ENCODE results near the gene KMT2C.

DNA sequence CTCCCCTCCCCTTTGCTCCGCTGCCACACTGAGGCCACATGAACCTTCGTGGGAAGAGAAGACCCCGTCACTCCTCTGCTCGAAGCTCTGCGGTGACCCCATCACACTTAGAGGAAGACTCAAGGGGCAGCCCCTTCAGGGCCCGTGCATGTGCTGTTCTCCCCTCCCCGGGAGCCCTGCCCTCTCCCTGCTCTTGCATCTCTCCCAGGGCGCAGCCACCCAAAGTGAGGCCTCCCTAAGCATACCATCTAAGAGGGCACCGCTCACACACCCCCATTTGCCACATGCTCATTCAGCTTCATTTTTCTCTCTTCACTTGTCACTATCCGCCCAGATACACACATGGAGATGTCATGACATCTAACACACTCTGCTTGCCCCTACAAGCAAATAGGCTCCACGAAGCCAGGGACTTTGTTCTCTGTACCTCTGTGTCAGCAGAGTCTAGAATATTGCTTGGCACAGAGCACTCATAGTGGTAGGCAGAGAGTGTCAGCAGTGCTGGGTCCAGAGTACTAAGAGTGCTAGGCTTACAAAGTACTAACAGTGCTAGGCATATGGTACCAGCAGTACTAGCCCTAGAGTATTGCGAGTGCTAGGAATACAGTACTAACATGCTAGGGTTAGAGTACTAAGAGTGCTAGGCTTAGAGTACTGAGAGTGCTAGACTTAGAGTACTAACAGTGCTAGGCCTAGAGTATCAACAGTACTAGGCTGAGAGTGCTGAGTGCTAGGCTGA is 166.3 kb downstream of the PRKAG2 start:
- RRBS, result no CpG with 5 or more reads among the region's 12 CpGs

- RRBS, result no CpG with 5 or more reads among the region's 13 CpGs
Observed at GRCh38 chr7:151720925-151721646, 155.8 kb downstream of the PRKAG2 start.

DNA sequence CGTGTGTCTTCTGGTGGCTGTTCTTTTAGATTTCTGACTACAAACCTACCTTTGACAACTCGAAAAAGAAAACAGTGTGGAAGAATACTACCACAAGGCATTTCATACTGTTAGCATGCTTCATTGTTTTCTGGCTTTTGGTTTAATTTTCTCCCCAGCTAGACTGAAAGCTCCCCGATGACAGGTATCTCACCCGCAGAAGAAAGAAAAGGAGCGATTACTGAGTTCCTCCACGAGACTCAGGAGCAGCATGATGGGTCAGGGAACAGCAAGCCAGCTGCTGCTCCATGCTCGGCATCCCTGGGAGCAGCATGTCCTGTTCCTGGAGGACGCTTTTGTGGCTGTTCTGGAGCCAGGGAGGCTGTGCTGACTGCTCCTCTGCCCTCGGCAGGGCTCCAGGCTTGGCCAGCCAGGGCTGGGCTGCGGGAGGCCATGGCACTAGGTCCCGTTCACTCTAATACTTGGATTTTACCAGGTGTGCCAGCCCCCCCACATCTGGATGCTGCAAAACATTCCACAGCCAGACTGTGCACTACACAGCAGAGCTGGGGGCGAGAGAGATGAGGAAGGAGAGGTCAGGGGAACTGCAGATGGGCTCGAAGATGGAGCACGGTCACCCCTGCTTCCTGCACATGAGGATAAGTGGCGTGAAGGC is 133.3 kb downstream of the PRKAG2 start:
- RRBS, result no CpG with 5 or more reads among the region's 15 CpGs

DNA sequence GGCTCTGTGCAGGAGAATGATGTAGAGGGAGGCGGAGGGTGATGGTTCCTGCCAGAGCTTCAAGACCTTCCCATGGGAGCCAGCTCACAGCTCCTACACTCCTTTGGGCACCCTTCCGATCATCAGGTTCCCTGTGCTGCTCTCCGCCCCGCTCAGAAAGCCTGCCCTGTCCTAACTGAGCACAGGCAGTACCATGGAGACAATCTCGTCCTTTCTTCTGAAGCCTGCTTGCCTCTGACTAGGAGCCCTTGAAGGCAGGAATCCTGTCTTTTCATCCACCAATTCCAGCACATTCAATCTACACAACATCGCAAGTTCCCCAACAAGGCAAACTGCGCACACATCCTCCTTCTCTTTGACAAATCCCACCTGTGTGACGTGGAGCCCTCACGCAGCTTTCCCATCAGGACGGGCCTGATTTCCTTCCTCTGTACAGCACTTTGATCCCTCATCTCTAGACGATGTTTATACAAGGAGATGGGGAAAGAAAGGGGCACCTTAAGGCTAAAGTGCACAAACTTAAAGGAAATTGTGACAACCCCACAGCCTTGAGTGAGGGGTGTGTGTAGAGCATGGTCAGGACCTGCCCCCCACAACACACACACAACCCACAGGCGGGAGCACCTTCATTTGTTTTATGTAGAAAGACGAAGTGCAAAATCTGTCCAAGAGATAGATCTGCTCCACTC is 97.3 kb downstream of the PRKAG2 start:
- RRBS, result no CpG with 5 or more reads among the region's 13 CpGs

GRCh38 chr7:151787050-151787464 is 89.9 kb downstream of the PRKAG2 start:
- RRBS, result no CpG with 5 or more reads among the region's 4 CpGs

DNA sequence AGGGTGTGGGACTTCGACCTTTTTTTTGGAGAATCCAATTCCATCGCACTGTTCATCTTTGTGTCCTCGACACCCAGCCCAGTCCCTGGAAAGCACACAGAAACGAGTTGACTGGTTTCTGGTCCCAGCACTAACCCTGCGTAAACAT is 9.4 kb downstream of the PRKAG2 start:
- RRBS, result no CpG with 5 or more reads among the region's 5 CpGs

DNA sequence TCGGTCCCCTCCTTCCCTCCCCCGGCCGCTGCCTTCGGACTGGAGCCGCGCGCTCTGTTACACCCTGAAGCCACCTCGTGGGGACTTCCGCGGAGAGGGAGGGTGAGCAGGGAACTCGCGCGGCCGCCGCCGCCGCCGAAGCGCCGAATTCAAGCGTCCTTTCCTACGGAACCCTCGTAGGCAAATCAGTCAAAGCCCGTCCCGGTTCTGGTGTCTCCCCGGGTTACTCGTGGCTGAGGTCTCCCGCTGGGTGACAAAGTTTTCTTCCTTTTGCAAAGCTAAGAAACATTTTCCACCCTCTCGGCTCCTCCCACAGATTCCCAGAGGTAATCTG is 286 bp downstream of the PRKAG2 start:
- RRBS, result 3% methylated on average over 2 of the region's 29 CpGs

- RRBS, result no CpG with 5 or more reads among the region's 10 CpGs
Observed at GRCh38 chr7:151924377-151924957, 31.8 kb upstream of the GALNTL5 start.

DNA sequence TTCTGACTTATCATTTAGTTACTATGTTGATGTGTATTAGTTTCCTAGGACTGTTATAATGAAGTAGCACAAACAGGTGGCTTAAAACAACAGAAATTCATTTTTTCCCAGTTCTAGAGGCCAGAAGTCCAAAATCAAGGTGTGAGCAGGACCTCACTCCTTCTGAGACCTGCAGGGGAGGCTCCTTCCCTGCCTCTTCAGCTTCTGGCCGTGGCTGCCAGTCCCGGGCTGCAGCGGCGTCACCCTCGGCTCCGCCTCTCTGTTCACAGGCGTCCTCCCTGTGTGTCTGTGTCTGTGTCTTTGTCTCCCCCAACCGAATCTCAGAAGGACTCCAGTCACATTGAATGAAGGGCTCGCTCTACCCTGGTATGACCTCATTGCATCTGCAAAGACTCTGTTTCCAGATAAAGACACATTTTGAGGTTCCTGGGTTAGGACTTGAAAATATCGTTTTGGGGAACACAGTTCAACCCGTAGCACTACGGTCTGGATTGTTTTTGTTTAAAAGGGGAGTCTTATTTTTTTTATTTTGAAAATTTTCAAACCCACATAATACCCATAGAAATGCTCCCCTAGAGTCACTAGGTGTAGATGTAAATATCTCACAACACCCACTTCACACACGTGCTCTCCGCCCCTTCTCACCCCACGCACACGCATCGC is 33.1 kb upstream of the GALNT11 start:
- RRBS, result no CpG with 5 or more reads among the region's 17 CpGs

- RRBS, result no CpG with 5 or more reads among the region's 8 CpGs
Observed at GRCh38 chr7:152162938-152163584, 137.6 kb downstream of the GALNT11 start.

DNA sequence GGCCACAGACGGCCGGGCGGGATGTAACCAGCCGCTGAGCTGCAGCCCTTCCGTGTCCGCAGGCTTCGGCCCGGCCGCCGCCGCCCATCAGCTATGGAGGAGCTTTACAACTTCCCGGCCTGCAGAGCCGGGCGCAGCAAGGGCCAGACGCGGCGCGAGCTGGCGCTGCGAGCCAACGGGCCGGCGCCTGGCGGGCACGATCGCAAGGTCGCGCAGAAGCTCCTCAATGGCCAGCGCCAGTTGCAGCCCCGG is 69.1 kb downstream of the KMT2C start:
- RRBS, result 25% methylated on average over 27 of the region's 30 CpGs

DNA sequence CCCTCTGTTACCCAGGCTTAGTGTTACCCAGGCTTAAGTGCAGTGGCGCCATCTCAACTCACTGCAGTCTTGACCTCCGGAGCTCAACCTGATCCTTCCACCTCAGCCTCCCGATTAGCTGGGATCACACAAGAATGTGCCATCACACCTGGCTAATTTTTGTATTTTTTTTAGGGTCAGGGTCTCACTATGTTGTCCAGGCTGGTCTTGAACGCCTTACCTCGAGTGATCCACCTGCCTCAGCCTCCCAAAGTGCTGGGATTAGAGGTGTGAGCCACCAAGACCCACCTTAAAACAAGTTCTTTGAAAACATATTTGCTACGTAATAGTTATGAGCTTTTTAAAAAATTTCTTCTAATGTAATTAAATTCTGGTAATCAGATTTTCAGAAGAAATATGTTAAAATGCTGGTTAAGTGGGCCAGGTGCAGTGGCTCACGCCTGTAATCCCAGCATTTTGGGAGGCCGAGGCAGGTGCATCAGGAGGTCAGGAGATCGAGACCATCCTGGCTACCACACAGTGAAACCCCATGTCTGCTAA is 26.7 kb downstream of the KMT2C start:
- RRBS, result no CpG with 5 or more reads among the region's 9 CpGs

GRCh38 chr7:152435319-152436239 is at the start of gene KMT2C:
Gene KMT2C, minus strand, starts transcription at chr7:152436003.
- RRBS, result 1% methylated on average over 30 of the region's 132 CpGs

DNA sequence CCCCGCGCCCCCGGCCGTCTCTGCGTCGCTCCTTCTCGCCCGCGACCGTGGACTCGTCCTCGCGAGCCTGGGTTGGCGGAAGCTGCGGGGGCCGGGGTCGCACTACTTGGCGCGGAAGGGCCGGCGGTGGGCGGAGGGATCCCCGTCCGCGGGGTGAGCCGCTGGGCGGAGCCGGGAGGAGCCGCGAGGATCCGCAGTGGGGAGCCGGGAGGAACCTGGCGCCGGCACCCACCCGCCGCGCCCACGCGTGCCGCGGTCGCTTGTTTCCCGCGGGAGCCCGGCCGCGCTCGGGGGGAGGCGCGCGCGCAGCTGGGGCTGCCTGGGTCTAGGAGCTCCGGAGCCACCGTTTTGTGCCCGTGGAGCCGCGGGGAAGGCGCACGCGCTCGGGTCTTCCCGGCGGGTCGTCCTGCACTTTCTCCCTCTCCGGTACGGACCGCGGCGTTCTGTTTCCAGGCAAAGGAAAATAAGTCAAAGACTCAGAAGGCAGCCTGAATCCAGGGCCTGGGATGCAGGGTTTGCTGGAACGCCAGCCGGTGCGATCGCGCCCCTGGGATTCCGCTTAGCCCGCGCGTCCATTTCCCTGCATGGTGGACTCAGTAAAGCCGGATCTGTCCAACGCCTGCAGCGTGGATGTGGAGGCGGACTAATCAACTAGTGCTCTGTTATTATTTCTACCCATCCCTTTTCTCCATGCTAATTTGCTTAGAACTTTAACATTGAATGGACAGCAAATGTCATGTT is 28.8 kb upstream of the KMT2C start:
- RRBS, result under 1% methylated on average over 66 of the region's 82 CpGs

DNA sequence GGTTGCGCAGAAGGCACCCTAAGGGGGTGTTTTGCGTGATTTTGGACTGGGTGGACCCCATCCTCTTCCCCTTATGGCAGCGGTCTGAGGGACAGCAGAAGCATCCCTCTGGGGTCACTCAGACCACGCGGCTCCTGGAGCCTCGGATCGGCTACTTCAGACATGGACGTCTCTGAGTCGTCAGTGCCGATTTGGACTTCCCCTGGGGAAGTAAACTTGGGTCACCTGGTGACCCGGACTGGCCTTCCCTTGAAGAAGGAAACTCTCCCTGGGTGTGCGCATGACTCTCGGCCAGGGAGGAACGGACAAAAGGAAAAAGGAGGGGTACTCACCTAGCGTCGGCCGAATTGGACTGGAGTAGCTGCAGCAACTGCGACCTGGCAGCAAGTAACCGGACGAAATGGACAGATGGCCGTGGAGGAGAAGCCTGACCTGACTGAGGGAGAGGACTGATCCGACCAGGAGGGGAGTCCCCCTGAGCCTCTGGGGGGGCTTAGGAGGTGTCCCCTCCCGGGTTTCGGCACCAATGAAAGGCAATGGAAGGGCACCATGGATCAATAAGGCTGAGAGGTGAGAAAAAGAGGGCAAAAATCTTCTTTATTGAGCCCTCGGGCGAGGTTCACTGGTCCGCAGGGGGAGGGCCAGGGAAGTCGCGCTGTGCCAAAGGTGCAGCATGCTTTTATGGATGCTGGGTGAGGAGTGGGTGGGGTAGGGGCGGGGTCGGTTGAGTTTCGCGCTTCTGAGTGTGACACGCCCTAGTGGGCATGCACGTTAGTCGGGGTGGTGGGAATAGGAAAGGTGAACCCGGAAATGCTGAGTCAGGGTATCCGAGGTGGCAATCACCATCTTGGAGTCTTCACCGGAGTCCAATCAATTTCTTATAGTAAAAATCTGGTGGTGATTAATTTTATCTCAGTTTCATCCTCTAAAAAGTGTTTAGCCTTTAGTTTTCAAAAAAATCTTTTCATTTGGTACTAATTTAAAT is 638.6 kb upstream of the DPP6 start:
- RRBS, result no CpG with 5 or more reads among the region's 39 CpGs

GRCh38 chr7:153522290-153522837 is 529.8 kb upstream of the DPP6 start:
- RRBS, result no CpG with 5 or more reads among the region's 5 CpGs

- RRBS, result no CpG with 5 or more reads among the region's 17 CpGs
Observed at GRCh38 chr7:154928349-154929028, 74.4 kb downstream of the PAXIP1 start.

- RRBS, result no CpG with 5 or more reads among the region's 4 CpGs
Observed at GRCh38 chr7:155004681-155005022, 1.7 kb upstream of the PAXIP1 start.

DNA sequence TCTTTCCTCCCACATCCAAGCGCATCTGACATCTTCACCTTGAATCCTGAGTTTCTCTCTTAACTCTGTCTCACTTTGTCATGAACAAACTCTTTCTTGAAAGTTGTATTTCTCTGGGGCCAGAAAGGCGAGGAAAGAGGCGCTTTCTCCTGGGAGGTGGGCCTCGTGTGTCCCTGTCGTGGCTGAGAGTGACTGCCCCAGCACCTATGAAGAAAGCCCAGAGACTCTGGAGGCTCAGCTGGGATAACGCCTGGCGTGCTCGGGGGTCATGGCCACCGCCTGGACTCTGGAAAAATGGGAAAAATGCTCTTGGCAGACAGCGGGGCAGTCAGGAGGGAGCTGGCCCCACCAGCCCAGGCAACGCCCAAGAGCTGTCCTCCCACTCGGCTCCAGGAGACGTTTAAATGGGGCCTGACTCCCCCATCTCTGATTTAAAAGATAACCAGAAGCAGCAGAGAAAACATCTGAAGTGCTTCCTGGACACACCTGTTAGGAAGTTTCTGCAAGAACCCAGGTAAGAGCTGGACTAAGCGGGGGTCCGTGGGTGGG is 83.8 kb upstream of the INSIG1 start:
- RRBS, result no CpG with 5 or more reads among the region's 15 CpGs

GRCh38 chr7:155296022-155296656 is 1.5 kb upstream of the INSIG1 start:
- RRBS, result no CpG with 5 or more reads among the region's 17 CpGs

Measured in PFSK-1 (cell line).